RPMI7951 (cell line): ENCODE measurements around a stretch of chr19.

DNA sequence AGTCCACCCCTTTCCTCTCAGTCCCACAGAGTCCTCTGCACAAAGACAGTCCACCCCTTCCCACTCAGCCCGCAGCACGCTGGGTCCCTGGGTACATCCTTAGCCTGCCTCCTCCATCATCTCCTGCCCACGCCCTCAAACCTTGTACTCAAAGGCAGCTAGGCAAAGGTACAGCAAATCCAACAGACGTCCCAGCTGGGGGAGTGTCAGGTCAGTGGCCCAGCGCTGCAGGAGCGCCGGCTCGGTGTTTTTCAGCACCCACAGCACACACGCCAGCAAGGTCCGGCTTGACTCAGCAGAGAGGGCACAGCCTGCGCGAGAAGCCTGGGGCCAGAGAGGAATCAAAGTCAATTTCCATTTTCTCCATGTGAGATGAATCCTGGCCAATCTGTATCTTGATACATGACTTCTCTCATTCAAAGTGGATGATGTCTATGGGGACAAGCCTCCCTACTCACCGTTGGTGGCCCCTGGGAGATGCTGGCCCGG lies 19.5 kb upstream of the KANK2 start:
- RAMPAGE, long total RNA: no peak

DNA sequence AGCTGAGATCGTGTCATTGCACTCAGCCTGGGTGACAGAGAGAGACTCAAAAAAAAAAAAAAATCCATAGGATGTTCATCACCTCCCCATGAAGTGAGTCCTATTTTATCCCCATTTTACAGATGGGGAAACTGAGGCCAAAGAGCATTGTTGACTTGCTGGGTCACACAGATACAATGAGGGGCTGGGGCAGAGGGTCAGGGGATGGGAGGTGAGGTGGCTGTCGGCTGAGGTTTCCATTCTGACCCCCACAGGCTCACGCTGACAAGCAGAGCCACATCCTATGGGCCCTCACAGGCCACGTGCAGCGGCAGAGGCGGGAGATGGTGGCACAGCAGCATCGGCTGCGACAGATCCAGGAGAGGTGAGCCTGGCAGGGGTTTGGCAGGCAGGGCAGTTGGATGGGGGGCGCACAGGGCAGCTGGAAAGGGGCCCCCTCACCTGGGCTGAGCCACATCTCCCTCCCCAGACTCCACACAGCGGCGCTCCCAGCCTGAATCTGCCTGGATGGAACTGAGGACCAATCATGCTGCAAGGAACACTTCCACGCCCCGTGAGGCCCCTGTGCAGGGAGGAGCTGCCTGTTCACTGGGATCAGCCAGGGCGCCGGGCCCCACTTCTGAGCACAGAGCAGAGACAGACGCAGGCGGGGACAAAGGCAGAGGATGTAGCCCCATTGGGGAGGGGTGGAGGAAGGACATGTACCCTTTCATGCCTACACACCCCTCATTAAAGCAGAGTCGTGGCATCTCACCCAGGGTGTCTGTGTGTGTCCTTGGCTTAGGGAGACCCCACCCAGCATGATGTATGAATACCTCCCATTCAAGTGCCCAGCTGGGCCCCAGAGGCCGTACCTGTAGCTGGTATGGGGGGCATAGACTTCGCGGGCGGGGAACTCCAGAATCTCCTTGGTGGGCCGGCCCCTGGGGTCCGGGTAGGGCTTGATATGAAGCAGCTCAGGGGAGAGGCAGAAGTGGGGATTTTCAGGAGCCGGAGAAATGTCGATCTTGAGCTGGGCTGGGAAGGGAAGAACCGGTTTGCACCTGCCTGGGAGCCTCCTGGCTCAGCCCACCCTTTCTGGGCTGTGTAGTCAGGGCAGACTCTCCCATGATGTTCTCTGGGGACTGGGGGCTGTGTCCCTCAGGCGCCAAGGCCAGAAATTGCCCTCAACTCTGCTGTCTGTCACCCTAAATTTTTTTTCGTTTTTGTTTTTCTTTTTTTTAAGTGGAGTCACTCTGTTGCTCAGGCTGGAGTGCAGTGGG lies 2.2 kb downstream of the ANGPTL8 start:
- RAMPAGE, long total RNA: no peak

GRCh38 chr19:11418253-11419216 lies 579 bp downstream of the RGL3 start:
- RAMPAGE, long total RNA: no peak

- RAMPAGE, long total RNA: no peak
These were observed 1.6 kb upstream of the RGL3 start for GRCh38 chr19:11420319-11421496.

GRCh38 chr19:11479242-11479617 lies 1.6 kb downstream of the ELAVL3 start:
- RAMPAGE, long total RNA: no peak

DNA sequence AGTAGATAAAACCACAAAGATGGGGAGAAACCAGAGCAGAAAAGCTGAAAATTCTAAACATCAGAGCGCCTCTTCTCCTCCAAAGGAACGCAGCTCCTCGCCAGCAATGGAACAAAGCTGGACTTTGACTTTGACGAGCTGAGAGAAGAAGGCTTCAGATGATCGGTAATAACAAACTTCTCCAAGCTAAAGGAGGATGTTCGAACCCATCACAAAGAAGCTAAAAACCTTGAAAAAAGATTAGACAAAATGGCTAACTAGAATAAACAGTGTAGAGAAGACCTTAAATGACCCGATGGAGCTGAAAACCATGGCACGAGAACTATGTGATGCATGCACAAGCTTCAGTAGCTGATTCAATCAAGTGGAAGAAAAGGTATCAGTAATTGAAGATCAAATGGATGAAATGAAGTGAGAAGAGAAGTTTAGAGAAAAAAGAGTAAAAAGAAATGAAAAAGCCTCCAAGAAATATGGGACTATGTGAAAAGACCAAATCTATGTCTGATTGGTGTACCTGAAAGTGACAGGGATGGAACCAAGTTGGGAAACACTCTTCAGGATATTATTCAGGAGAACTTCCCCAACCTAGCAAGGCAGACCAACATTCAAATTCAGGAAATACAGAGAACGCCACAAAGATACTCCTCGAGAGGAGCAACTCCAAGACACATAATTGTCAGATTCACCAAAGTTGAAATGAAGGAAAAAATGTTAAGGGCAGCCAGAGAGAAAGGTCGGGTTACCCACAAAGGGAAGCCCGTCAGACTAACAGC lies 18.0 kb upstream of the ZNF700 start:
- RAMPAGE, long total RNA: no peak

DNA sequence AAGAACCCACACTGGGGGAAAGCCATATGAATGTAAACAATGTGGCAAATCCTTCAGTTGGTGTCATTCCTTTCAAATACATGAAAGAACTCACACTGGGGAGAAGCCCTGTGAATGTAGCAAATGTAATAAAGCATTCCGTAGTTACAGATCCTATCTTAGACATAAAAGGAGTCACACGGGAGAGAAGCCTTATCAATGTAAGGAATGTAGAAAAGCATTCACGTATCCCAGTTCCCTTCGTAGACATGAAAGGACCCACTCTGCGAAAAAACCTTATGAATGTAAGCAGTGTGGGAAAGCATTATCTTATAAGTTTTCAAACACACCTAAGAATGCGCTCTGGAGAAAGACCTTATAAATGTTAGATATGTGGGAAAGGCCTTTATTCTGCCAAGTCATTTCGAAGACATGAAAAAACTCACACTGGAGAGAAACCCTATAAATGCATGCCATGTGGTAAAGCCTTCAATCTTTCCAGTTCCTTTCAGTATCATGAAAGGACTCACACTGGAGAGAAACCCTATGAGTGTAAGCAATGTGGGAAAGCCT lies 14.0 kb downstream of the ZNF763 start:
- RAMPAGE, long total RNA: no peak

DNA sequence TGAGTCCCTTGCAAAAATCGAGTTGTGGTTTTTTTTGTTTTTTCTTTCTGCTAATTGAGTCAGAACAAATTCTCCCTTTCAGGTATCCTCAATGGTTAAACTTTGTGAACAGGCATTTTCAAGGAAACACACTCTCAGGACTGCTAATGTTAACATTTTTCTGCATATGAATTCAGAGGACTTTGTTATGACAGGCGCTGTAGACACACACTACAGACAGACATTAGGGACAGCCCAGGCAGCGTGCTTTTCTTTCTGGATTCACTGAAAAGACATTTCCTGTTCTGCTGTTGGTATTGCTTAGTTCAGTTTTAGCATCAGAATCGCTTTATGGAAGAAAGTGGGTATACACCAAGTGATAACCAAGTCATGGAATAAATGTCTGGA lies 34.8 kb downstream of the ZNF433 start:
- RAMPAGE, long total RNA: no peak

GRCh38 chr19:12266321-12266779 lies 28.3 kb downstream of the ZNF44 start:
- RAMPAGE, long total RNA: no peak

DNA sequence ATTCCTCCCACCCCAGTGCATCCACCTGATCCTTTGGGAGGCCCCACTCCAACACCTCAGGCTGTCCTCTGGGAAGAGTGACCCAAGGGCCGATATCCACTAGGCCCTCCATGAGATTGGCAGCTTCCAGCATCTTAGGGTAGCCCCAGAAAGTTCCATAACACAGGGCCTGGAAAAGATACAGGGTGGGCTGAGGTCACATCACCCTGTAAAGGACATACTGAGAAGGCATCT lies 1.6 kb downstream of the ZNF44 start:
- RAMPAGE, long total RNA: no peak

DNA sequence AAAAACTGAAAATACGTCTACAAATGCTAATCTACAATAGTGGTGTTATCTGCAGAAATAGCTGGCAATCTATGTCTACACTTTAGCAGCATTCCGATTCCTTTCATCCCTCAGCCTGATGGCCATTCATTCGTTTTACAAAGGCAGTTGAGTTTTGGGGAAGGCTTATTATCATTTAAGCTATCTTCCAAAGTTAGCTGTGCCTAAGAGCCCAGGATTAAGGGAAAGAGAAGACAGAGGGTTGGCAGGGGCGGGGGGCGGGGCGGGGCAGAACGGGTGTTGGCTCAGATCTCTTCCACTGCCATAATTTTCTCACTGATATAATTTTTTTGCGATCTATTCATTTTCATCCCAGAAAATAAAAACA lies 1.9 kb upstream of the ZNF44 start:
- RAMPAGE, long total RNA: no peak

GRCh38 chr19:12373627-12373874 lies 8.1 kb upstream of the ZNF442 start:
- RAMPAGE, long total RNA: no peak

- RAMPAGE, long total RNA: no peak
These were observed 948 bp downstream of the ZNF443 start for GRCh38 chr19:12439704-12440441.

- RAMPAGE, long total RNA: no peak
These were observed 26.4 kb downstream of the MAN2B1 start for GRCh38 chr19:12639861-12640761.

GRCh38 chr19:12643710-12644099 lies 22.8 kb downstream of the MAN2B1 start:
- RAMPAGE, long total RNA: no peak

DNA sequence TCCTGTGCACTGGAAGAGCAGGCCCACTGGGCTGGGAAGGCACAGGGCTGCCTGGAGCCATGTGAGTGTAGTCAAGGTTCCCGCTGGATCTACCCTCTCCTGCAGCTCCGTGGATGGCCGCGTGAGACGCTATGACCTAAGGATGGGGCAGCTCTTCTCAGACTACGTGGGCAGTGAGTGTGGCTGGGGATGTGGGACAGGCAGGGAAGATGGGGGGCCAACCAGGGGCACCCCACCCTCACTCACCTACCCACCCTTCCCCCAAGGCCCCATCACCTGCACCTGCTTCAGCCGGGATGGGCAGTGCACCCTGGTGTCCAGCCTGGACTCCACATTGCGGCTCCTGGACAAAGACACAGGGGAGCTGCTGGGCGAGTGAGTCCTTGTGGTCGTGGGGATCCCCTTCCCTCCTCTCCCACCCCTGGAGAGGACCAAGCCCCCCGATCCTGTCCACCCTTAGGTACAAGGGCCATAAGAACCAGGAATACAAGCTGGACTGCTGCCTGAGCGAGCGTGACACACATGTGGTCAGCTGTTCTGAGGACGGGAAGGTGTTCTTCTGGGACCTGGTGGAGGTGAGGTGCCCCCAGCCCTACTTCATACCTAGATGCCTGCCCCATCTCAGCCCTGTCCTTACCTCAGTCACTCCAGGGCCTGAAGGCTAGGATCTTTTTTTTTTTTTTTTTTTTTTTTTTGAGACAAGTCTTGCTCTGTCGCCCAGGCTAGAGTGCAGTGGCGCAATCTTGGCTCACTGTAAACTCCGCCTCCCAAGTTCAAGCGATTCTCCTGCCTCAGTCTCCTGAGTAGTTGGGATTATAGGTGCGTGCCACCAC lies 3.7 kb upstream of the WDR83OS start:
- RAMPAGE, long total RNA: no peak

GRCh38 chr19:12721629-12721719 lies 2.3 kb downstream of the TNPO2 start:
- RAMPAGE, long total RNA: no peak

GRCh38 chr19:12722902-12723192 lies 885 bp downstream of the TNPO2 start:
- RAMPAGE, long total RNA: no peak

- RAMPAGE, long total RNA: no peak
These were observed 4.2 kb upstream of the TNPO2 start for GRCh38 chr19:12727830-12728342.

DNA sequence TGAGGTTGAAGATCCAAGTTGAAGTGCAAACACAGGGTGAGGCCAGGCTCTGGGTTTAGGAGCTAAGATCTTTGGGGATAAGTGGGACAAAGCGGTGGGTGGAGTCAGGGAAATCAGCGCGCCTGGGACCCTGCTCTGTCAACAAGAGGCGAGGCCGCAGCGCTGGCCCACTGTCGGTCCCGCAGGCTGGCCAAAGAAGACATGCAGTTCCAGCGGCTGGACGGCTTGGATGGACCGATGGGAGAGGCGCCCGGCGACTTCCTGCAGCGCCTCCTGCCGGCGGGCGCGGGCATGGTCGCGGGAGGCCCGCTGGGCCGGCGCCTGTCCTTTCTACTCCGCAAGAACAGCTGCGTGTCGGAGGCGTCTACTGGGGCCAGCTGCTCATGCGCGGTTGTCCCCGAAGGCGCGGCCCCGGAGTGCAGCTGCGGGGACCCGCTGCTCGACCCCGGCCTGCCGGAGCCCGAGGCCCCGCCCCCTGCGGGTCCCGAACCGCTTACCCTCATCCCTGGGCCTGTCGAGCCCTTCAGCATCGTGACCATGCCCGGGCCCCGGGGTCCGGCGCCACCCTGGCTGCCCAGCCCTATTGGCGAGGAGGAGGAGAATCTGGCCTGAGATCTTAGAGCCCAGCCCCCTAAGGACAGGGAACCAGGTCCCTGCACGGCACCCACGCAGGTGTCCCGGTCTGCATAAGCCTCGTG lies 6.0 kb downstream of the BEST2 start:
- RAMPAGE, long total RNA: no peak